Fibroblast of the aortic adventitia (primary cell): ENCODE data around the gene GABRR3.

DNA sequence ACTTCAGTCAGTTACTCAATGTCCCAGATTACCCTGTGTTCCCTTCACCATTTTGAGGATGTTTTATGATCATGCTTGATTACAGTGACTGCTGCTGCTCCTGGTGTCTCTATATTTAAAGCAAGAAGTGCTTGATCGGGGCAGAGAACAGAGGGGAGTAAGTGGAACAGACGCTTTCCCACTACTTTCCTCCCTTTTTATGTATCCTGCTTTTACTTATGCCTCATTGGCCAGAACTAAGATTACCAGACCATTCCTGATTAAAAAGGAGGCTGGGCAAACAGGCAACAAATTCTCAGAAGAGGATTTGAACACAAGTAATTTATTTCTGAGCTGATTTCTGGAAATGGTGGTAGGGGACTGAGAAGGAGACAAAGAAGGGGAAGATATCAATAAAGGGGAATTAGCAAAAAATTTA, 612.1 kb downstream of the VGLL3 start:
- CAGE, long polyA plus RNA = no peak

DNA sequence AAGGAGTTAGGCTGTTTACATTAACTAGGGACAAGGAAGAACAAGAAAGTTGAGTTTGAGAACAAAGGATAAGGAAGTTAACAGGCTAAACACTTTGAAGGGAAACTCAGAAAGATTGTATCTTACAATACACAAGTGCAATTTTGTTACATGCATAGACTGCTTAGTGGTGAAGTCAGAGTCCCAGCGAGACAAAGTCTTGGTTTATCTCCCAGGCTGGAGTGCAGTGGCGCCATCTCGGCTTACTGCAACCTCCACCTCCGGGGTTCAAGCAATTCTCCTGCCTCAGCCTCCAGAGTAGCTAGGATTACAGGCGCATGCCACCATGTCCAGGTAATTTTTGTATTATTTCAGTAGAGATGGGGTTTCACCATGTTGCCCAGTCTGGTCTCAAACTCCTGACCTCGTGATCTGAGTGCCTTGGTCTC, 601.0 kb downstream of the VGLL3 start:
- CAGE, long polyA plus RNA = no peak

- CAGE, long polyA plus RNA = no peak
These were observed 5.1 kb downstream of the POU1F1 start for GRCh38 chr3:87271299-87271759.

- CAGE, long polyA plus RNA = no peak
These were observed 604 bp downstream of the HTR1F start for GRCh38 chr3:87793006-87793614.

GRCh38 chr3:88774844-88775044, 332.7 kb upstream of the EPHA3 start:
- CAGE, long polyA plus RNA = no peak

GRCh38 chr3:93938583-93939232, 35.0 kb downstream of the PROS1 start:
- CAGE, long polyA plus RNA = no peak

GRCh38 chr3:93972897-93973422, 736 bp downstream of the PROS1 start:
- CAGE, long polyA plus RNA = no peak

DNA sequence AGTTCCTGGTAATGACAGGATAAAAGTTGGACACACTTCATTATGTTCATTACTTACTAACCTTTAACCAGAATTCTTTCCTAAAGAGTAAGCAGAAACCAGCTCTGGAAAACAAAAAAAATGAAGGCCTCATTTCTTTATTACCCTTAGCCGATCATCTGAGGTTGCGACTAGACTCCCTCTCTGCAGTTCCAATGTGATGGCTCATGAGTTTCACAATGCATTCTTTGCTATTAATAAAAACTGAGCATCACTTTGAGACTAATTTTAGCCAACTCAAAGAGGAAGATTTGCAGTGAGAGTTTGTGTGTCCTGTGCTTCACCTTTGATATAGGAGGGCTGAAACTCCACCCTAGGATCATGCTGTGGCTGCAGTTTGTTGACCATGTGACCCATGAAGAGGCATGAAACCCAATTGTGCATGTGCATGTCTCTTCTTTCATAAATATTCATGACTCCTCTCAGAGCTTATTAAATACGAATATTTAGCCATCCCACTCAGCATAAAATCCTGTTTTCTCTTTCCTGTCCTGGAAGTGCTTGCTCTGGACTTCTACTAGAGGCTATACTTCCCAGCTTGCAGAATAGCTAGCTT, 1072.2 kb downstream of the NSUN3 start:
- CAGE, long polyA plus RNA = no peak

- CAGE, long polyA plus RNA = no peak
These were observed 70.7 kb downstream of the RIOX2 start for GRCh38 chr3:97901580-97901905.

DNA sequence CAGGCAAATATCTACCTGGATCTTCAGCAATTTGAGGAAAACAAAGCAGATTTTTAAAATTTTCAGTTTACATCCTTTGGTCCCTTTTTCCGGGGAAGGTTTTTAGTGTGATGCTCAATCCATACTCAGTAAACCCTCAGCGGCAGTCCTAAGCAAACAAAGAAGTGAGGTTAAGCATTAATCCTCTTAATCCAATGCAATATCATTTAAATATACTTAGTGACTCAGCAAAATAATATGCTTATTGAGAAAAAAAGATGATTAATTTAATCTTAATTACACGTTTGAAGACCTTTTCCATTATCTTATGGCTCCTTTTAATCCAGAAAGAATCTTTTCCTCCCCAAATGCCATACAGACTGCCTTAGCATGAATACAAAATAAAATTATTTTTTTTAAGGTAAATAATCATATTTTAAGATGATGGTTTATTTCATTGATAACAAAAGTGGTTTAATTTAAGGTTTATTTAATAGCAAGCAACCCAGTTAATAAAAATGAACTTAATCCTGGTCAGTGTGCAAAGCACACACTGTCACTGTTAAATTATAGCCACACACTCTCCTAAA, at the start of gene GABRR3:
Gene GABRR3, minus strand, starts transcription at position 141 of the 569 bp plus-strand sequence.
- CAGE, long polyA plus RNA = no peak

- CAGE, long polyA plus RNA = no peak
These were observed 1.0 kb downstream of the ST3GAL6 start for GRCh38 chr3:98764149-98764537.

DNA sequence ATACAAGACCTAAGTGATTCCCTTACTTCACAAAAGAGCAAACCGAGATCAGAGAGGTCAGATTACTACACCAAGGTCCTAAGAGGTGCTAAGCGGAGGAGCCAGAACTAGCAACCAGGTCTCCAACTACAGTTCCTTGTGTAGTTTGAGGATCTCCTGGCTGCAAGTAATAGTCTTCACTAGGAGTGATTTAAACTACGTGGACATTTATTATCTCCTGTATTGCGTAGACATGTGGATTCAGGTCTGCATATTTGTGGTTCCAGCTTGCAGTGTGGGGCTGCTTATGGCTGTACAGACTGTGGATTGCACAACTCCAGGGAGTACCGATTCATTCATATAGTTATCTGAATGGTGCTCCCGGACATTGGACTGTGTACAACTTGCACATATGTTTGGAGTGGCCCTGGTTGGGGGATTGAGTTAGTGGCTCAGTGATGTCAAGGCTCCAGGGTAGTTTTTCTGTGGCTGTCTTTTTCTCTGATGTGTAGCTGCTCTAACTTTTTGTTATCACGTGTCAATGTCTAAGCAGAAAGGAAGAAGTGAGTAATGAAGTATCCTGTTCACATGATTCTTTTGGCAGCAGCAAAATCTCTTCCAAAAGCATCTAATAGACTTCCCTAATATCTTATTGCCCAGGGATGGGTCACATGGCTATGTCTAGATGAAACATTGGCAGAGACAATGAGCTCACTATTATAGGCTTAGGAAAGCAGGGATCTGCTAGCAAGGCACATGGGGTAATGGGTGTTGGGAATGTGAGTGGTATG, 15.7 kb downstream of the ST3GAL6 start:
- CAGE, long polyA plus RNA = no peak

DNA sequence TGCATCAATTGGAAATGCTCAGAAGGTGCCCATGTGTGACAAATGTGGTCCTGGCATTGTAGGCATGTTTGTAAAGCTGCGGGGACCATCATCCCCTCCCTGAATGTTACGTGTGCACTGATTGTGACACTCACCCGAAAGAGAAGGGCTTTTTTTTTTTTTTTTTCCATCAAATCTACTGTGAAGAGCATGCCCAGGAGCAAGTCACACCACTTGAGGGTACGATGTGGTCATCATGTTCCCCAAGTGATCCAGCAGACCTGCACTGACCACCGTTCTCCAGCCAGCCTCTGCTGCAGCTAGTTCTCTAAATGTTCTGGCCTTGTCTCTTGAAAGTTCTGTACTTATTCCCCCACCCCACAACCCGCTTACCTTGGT, 19.8 kb downstream of the ST3GAL6 start:
- CAGE, long polyA plus RNA = no peak

GRCh38 chr3:98901917-98902959, 743 bp upstream of the DCBLD2 start:
- CAGE, long polyA plus RNA = no peak

GRCh38 chr3:98985869-98986280, 84.4 kb upstream of the DCBLD2 start:
- CAGE, long polyA plus RNA = no peak

DNA sequence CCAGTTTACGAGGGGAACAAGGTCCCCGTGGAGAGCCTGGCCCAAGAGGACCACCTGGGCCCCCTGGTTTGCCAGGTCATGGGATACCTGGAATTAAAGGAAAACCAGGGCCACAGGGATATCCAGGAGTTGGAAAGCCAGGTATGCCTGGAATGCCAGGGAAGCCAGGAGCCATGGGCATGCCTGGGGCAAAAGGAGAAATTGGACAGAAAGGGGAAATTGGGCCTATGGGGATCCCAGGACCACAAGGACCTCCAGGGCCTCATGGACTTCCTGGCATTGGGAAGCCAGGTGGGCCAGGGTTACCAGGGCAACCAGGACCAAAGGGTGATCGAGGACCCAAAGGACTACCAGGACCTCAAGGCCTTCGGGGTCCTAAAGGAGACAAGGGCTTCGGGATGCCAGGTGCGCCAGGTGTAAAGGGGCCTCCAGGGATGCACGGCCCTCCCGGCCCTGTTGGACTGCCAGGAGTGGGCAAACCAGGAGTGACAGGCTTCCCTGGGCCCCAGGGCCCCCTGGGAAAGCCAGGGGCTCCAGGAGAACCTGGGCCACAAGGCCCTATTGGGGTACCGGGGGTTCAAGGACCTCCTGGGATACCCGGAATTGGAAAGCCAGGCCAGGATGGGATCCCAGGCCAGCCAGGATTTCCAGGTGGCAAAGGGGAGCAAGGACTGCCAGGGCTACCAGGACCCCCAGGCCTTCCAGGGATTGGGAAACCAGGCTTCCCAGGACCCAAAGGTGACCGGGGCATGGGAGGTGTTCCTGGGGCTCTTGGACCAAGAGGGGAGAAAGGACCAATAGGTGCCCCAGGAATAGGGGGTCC, 23.2 kb upstream of the CMSS1 start:
- CAGE, long polyA plus RNA = no peak

DNA sequence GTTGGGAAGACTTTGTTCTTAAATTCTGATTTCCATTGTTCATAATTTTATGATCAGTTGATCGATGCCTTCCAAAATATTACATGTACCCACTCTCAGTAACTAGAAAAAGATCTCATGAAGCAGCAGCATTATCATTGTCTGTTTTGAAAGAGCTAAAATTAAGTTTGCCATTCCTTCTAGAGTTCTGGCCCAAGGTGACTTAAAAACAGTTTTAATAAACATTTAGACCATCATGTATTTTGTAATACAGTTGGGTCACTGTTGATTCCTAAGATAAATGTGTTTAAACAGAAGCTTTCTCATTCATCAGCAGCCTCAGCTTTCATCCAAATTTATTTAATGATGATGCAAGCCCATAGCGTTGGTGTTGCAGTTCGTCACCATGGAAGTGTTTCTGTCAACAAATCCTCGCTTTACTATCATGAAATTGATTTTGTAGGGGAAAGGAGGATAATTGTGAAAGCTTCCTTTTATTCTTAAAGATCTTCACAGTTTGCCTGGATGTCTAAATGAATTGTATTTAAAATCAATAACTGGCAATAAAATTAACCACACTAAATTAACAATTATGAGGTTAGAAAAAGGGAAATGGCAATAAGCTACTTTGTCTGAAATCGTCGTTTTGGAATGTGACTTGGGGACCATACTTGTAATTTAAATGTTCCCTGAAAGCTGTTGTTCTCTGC, 28.8 kb downstream of the CMSS1 start:
- CAGE, long polyA plus RNA = no peak

DNA sequence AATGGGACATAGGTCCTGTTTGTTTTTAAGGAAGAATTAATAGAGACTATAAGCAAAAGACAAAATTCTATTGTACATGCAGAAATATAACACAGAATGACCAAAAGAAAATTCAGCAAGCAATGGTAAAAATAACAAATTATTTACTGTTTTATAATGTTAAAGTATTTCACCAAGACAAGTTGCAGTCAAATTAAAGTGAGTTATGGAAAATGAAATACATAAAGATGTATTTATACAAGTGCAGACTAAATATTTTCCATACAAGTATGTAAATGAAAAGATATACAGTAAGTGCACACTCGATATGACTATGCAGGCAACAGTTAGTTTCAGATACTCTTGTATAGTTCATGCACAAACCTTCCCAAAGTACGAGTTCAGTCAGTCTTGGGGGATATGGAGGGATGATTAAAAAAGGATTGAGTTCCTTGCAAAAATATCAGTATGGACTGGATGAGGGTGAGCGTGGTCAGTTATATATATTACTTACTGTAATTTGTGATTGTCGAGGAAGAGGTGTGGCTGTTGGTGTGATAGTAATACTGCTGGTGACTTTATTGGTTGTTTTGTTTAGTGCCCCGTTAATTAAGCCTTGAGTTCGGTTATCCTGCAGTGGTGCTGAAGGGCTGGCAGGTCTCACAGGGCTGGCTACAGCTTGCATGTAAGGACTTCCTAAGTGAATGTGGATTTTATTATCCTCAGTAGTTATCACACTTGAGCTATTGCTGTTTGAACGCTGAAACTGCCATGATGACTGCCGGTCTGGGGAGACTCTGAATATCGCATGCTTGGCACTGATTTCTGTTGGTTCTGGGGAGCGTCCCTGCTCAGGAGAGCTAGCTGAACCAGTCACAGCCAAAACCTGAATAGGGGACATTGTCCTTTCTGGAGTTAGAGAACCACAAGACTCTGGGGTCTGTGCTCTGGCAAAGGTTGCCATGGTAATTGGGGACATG, 30.4 kb downstream of the CMSS1 start:
- CAGE, long polyA plus RNA = no peak

DNA sequence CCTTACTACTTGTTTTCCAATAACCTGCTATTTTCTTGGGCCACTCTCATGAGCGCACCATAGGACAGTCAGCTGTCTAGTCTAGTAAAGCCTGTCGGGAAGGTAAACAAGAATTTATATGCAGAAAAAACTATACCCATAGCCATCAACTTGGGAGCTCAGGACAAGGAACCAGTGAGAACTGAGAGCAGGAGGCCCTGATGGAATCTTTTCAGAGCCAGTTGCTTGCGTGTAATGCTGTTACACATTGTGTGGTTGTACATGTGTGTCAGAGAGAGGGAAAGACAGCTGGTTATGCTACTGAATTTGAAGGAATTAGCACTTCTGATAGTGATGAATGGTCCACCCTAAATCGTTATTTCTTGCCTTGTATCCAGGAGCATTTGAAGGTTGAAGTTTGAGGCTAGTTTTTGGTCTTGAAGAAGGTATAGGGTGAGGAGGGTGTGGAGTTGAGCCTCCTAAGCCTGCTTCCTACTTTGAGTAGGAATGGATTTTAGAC, 36.1 kb downstream of the CMSS1 start:
- CAGE, long polyA plus RNA = no peak

GRCh38 chr3:99933722-99934202, 116.1 kb downstream of the CMSS1 start:
- CAGE, long polyA plus RNA = no peak